AG09309 (cell line): ENCODE data around the gene OSBPL5.

DNA sequence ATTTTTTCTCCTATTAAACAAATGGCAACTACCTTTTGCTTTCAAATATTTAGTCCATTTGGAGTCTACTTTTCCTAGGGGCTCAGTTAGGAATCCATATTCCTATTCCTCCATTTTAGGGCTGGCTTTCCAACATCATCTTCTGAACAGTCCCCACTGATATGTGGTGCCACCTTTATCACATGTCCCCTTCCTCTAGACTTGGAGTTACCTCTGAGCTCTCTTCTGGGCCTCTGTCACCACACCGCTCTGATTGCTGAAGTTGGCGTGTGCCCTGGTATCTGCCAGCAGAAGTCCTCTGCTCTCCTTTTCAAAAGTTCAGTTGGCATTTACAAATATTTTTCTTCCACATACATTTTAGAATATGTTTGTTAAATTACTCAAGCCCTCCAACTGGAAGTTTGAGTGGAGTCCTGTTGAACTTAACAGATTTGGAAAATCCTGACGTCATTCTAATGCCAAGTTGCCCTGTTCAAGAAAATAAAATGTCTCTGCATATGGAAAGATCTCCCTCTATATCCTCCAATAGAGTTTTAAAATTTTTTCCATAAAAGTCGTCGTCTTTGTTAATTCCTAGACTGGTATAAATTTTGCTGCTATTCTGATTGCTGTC lies 189.3 kb downstream of the CDKN1C start:
- RRBS, result no CpG with 5 or more reads among the region's 5 CpGs

- RRBS, result 6% methylated on average over 15 of the region's 43 CpGs
These were observed 184.6 kb downstream of the CDKN1C start for GRCh38 chr11:2700562-2701704.

GRCh38 chr11:2807192-2807705 lies 78.3 kb downstream of the CDKN1C start:
- RRBS, result 5% methylated on average over 17 of the region's 34 CpGs

GRCh38 chr11:2868082-2868604 lies 17.4 kb downstream of the CDKN1C start:
- RRBS, result no CpG with 5 or more reads among the region's 18 CpGs

DNA sequence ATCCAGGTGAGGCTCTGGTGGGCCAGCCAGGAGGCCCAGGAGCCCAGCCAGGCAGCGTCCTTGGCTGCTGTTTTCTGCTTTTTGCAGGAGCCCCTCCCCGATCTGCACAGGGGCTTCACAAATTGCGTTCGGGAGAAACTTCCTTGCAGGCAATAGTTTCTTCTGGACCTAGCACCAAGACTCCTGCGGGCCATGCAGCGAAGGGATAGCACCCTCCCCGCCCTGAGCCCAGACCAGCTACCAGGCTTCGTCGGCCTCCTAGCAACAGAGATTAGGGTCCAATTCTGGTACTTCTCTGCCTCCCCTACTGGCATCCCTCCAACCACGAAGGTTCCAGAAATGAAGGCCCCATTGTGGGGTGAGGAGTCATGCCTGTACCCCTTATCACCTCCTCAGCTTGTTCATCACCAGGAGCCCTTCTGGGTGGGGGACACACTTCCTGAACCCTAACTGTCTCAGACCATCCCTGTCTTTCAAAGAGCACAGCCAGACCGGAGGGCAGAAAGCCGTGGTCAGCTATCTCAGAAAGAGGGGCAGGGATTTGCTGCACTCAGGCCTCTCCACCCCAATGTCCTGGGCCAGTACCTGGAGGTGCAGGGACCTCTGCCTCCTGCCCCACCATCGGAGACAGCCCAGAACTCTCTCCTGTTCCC lies 1.8 kb downstream of the PHLDA2 start:
- RRBS, result no CpG with 5 or more reads among the region's 13 CpGs

DNA sequence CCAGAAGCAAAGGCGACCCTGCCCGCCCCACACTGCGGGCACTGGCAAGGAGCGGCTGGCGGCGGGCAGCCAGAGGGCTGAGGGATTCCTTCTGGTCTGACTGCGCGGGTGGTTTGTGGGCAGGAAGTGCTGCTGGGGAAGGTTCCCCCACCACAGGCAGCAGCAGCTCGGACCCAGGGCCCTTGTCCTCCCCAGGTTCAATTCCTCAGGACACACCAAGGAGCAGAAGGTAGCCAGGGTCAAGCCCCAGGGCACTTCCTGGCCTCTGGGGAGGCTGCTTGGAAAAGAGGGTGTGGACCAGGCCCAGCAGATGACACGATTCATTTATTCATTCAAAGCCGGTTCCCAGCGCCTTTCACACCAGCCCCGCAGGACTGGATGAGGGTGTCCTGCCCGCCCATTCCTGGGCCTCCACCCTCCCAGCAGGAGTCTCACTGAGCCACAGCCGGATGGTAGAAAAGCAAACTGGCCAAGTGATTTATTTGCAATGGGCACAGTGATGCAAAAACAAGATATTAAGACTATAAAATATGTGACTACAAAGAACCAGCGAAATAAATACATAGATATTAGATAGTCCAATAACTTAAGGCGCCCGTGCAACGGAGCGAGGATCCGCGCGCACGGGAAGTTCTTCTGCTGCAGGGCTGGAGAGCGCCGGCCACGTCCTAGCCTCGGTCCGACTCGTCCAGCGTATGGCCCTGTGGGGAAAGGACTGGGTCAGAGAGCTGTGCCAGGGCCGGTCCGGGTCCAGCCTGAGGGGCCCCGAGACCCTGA lies 1.1 kb downstream of the PHLDA2 start:
- RRBS, result 13% methylated on average over 12 of the region's 34 CpGs

GRCh38 chr11:2976590-2977175 lies 15.4 kb downstream of the NAP1L4 start:
- RRBS, result no CpG with 5 or more reads among the region's 6 CpGs

GRCh38 chr11:3003828-3004520 lies 11.8 kb upstream of the NAP1L4 start:
- RRBS, result no CpG with 5 or more reads among the region's 11 CpGs

GRCh38 chr11:3043020-3043945 lies 13.9 kb downstream of the CARS1 start:
- RRBS, result no CpG with 5 or more reads among the region's 20 CpGs

GRCh38 chr11:3069370-3069778 lies 12.2 kb upstream of the CARS1 start:
- RRBS, result no CpG with 5 or more reads among the region's 8 CpGs

DNA sequence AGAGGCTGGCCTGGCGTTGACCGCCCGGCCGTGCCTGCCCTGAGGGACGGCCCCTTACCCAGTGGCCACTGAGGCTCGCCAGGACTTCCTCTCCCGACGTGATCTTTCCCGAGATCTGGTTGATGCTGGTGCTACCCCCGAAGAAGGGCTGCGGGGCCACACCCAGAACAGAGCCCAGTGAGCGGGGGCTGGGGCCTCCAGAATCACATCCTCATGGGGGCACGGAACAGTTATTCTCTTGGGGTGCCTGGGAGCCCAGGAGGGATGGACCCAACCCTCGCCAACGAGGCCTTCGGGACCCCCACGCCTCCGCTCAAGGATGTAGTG lies 36.4 kb upstream of the CARS1 start:
- RRBS, result no CpG with 5 or more reads among the region's 18 CpGs

DNA sequence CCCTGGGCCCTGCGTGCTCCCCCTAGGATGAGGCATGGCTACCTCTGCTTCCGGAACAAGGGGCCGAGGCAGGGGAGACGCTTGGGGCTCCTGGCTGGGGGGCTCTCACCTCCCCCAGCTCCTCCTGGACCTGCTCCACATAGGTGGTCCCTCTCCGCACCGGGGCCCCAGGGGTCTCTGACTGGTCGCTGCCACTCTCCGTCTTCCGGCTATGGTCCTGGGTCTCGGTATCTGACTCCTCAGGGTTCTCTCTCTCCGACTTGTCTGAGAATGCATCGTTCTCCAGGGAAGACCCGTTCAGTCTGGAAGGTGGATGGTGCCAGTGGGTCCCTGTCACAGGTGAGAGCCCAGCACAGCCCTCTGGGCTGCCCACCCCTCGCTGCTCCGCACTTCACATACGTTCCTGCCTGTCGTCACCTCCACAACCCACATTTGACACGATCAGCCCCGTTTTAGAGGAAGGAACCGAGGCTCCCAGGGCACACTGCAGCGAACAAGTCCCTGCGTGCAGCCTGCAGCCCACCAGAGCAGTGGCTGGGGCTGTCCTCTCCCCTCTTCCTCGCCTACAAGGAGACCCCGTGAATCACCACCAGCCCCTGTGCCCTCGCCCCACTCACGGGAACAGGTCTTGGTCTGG lies 50.0 kb upstream of the CARS1 start:
- RRBS, result 96% methylated on average over 4 of the region's 26 CpGs

GRCh38 chr11:3148270-3148763 lies 16.8 kb downstream of the OSBPL5 start:
- RRBS, result no CpG with 5 or more reads among the region's 15 CpGs

GRCh38 chr11:3164586-3165750 lies at the start of gene OSBPL5:
Gene OSBPL5 (minus strand): TSS chr11:3165310.
- RRBS, result 2% methylated on average over 47 of the region's 110 CpGs

DNA sequence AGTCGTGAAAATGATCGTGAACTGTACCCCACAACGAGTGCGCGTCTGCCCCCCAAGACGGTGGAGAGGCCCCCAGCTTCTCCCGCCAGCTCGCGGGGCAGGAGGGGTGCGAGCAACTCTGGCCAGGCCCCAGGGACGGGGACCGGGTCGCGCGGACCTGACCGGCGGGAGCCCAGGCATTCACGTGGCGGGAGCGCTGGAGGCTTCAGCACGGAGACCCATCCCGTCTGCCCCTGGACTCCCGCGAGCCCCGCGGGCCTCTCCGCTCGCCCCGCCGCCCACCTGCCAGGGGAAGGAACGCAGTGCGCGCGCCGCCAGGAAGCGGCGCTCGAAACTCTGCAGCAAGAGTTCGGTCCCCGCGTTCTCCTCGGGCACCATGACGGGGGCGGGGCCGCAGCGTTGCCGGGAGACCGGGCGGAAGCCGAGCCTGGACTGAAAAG lies 43.2 kb upstream of the ZNF195 start:
- RRBS, result no CpG with 5 or more reads among the region's 50 CpGs

DNA sequence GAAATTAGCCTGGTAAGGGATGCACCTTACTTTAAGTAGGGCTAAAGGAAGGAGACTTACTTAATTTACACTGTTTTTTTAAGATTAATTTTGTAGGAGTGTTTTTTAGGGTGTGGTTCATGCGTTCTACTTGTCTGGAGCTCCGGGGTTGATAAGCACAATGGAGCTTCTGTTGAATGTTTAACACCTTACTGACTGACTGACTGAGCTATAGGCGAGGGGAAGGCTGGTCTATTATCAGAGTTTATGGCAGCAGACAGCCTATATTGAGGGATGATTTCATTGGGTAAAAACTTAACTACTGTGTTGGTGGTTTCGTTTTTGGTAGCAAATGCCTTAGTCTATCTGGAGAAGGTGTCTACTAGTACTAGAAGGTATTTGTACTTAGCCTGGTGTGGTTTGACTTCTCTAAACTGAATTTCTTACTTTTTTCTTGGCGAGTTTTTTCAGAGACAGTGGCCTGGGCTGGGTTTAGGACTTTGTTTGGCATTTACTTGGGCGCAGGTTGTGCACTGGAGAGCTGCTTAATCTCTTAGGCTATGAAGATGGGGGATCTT lies 130.3 kb downstream of the ART5 start:
- RRBS, result no CpG with 5 or more reads among the region's 6 CpGs

DNA sequence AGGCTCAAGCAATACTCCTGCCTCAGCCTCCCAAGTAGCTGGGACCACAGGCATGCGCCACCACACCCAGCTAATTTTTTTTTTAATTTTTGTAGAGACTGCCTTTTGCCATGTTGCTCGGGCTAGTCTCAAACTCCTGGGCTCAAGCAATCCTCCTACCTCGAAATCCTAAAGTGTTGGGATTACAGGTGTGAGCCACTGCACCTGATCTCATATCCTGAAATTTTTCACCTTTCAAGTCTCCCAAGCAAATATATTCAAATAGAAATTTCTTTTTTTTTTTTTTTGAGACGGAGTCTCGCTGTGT lies 21.2 kb downstream of the NUP98 start:
- RRBS, result no CpG with 5 or more reads among the region's 5 CpGs

DNA sequence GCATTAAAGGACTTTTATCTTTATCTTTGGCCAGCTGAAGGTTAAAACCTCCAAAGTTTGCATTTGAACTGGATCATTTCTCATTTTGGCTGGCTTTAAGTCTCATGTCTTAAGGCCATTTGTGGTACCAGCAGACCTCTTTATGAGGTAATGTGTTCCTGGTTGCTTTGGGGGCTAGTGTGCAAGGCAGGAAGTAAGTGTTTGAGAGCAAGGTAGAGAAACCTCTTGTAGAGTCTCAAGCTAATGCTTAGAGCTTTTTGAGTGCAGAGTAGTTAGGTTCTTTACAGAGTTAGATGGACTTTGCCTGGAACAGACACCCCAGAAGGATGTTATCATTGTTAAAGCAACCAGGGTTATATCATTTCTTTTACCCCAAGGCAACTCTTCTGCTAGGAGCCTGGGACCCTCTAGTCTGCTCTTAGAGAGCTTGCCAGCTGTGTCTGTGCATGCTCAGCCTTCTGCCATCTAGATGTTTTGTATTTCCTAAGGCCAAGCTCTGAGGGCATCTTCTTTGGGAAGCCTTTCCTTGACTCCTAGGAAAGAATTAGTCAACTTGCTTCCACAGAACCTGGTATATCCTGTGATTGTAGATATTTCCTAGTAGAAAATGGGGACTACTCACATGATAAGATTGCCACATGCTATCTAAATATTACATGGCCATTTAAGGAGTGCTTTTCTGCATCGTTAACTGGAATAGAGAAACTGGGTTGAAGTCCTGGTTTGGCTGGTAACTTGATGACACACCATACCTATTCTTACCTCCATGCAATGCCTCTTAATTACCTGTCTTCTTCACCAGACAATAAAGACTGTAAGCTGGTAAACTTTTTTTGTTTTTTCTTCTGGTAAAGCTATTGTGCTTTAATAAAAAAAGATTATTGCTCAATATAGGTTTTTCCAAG lies 87.5 kb downstream of the STIM1 start:
- RRBS, result no CpG with 5 or more reads among the region's 1 CpG

DNA sequence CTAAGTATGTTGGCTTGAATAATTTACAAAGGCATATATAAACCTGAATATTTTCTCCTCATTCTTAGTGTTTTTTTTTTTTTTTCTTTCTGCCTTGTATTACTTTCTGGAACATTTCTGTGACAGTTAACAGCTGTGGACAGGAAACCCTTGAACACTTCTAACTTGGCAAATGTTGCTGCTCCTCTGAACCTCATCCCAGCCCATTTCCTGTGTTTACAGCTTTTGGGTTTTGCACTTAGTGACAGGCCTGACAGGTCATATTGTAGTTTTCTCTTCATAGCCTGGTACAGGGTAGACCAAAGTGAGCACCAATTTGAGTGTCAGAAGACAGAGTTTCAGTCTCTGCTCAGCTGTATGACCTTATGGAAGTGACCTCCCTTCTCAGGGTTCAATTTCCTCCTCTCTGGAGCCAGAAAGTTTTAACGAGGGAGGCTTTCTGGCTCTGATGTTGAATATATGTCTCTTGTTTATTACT lies 91.6 kb downstream of the STIM1 start:
- RRBS, result no CpG with 5 or more reads among the region's 1 CpG

GRCh38 chr11:4055334-4055673 lies 39.3 kb upstream of the RRM1 start:
- RRBS, result no CpG with 5 or more reads among the region's 2 CpGs